AG04449 (cell line): ENCODE data around the genes LRRC75B and LHFPL7.

DNA sequence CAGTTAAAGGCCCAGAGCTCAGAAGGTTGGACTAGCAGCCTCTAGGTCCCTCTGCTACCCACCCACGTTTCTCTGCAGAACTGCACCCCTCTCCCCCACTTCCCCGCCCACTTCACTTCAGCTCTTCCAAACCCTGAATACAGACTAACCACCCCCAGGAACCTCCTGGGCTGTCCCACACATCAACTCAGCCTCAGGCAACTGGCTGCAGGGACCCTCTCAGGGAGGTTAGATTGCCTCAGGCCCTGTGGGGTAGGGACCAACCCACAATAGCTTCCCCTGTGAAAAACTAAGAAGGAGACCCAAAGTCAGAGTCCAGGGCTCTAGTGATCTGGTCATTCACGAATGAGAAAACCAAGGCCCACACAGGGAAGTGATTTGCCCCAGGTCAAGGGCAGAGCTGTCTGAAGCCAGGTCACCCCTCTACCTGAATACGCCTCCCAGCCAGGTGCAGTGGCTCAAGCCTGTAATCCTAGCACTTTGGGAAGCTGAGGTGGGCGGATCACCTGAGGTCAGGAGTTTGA, 703 bp downstream of the VPREB3 start:
- RRBS: no CpG with 5 or more reads among the region's 5 CpGs

DNA sequence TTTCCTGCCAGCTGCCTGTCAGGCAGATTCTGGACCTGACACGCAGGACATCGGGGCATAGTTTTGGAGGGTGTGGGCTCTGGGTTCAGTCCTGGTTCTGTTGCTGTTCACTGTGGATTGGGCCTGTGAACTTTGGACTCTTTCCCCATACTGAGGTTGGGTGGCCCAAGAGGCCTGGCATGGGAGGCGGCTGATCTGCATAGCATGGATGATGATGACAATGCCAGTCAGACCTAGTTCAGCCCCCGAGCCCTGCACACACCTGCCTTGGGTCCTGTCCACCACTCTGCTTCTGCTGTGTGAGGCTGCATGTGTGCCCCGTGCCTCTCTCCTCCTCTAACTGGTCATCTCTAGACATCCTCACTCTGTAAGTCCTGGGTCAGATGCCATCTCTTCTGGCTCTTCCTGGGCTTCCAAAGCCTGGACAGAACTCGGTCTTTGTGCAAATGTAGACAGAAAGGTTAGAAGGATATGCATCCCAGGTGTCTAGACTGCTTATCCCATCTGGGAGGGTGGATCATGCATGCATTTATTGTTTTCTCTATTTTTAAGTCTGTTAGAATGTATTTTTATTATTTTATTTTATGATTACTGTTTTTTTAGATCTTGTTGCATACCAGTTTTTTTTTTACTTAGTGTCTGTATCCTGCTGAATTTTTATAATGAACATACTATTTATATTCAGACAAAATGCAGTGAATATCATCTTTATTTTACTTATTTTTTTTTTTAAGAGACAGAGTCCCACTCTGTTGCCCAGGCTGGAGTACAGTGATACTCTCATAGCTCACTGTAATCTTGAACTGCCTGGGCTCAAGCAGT, 16.9 kb downstream of the SMARCB1 start:
- RRBS: no CpG with 5 or more reads among the region's 6 CpGs

DNA sequence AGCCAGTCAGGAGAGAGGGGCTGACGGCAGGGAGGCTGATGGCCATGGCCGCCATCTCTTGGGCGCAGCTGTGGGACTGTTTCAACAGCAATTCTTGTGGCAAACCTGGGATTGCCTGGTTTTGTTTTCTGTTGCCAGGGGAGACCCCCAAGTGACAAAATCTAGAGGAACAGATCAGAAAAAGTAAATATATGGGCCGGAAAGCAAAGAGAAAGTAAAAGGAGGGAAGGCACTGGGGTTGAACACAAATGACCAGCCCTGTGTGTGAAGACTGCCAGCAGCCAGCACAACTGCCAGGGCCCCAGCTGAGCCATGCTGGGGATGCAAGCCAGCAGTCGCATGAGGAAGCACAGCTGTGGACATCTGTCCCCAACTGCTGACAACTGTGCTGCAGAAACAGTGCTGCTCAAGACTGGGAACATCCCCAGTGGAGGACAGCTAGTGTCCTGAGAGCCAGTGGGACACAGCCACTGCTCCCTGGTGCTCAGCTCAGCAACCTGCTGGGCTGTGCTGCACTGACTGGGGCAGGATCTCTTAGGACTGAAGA, 10.6 kb downstream of the MIF start:
- RRBS: no CpG with 5 or more reads among the region's 5 CpGs

DNA sequence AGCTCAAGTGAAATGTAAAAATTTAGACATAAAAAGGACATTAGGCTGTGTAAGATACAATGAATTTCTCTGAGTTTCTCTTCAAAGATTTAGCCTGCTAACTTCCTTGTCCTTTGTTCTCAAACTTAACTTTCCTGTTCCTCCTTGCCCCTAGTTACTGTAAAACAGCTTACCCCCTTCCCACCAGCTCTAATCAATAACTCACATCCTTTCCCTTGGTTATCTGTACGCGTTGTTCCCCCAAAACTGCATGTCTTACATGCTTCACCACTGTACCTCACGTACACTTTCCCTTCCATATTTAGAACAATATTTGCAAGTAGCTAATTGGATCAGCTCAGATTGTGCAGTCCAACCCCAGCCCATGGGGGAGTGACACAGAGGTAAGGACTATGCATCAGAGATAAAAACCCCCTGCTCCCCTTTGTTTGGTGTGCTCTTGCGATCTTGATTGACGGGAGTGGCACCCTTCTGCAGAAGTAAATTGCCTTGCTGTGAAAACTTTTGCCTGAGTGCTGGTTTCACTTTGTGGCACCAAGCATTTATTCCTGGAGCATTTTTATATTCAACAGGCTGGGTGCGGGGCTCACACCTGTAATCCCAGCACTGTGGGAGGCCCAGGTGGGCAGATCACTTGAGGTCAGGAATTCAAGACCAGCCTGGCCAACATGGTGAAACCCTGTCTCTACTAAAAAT, 30.9 kb downstream of the MIF start:
- RRBS: no CpG with 5 or more reads among the region's 6 CpGs

GRCh38 chr22:24146089-24146631, 35.1 kb upstream of the SUSD2 start:
- RRBS: no CpG with 5 or more reads among the region's 4 CpGs

DNA sequence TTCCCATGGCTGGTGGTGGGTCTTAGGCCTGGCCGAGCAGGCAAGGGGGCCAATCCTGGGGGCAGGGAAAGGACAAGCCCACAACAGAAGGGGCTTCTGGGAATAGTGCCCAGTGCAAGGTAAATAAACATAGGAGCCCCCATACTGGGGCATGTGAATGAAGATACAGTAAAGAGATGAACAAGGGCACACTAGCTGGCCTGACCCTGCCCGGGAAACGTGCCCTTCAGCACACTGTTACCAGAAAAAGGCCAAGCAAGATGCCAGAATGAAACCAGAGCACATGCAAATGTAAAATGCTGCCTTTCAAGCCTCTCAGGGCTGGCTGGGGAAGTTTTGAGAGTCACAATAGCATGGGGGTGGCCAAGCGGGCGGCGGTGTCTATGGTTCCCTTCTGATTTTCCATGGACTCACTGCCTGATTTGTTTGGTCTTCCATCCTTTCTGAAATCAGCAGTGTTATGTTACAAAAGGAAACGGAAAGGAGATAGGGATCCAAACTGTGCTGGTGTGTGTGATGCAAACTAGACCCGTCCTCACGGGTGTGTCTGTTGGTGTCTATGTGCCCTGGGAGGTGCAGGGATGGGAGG, 18.9 kb upstream of the SUSD2 start:
- RRBS: no CpG with 5 or more reads among the region's 9 CpGs

DNA sequence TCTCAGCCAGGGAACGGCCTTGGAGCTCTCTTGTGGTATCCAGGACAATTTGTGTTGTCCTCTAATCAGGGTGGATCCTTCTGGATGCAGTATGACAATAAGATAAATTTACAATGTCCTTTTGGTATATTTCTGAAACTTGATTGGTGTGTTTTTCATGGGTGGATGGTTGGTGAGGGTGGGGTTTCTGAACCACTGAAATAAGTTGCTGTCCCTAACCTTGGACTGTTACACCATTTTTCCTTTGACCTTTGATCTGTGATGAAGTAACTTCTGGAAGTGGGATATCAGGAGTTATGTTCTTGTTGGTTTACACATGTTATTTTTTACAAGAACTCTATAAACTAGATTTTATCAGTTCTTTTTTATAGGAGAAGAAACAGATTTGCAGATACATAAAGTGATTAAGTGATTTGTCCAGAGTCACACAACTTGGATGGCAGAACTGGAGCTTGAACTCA, 21.5 kb downstream of the SPECC1L start:
- RRBS: no CpG with 5 or more reads among the region's 1 CpG

DNA sequence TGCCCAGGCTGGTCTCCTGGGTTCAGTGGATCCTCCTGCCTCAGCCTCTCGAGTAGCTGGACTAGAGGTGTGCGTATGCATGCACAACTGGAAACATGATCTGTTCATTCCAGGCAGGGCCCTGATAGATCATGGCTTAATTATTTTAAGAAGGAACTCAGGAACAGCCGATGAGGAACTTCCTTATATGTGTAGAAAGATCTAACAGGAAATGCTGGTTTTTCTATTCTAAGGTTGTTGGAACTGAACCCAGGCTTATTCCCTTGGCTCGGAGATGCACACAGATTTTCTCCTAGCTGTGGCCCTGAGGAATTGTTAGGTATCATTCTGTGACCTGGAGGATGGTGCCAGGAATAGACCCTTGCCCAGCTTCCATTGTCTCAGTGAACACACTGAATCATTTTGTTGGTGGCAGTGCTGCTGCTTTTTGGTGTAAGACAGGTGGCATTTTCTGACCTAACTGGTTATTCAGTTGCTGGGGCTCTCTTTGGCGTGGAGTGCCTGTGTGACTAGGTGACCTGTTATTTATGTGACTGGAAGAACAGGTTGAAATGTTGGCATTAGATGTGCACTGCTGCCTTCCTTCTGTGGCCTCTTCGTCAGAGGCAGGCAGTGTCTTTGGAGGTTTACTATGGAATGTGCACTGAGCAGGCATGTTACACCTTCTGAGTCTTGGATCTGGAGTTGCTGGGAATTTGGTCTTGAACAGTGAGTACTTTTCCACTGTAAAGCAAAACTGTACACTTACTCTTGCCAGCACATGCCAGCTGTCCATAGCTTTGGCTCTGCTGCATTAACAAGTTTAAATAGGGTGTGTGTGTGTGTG, 32.6 kb downstream of the SPECC1L start:
- RRBS: no CpG with 5 or more reads among the region's 6 CpGs

GRCh38 chr22:24419642-24420593, 7.5 kb upstream of the ADORA2A start:
- RRBS: 58% methylated on average over 10 of the region's 20 CpGs

DNA sequence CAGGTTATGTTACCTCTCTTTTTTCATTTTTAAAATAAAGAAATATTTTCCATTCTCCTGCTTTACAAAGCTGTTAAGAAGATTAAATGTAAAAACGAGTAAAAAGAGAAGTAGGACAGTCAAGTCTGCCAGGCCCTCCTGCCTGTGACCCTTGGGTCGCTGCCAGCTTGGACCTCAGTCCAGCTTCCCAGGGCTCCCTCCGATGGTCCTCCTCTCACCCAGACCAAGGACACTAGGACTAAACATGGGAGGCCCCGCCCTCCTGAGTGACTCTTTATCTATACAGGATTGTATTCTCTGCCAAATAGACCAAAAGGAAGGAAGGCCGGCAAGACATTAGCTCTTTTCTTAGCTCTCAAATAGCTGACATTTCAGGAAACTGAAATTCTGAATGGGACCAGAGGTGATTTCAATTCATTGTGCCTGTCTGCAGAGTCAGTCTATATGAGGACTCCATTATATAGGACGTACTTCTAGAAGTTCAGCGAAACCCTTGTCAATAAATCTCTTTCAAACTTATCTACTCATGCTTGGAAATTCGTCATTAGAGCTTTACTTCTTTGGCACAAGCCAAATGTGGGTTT, 28.4 kb downstream of the ADORA2A start:
- RRBS: no CpG with 5 or more reads among the region's 8 CpGs

GRCh38 chr22:24482340-24483097, 12.6 kb upstream of the UPB1 start:
- RRBS: no CpG with 5 or more reads among the region's 4 CpGs

DNA sequence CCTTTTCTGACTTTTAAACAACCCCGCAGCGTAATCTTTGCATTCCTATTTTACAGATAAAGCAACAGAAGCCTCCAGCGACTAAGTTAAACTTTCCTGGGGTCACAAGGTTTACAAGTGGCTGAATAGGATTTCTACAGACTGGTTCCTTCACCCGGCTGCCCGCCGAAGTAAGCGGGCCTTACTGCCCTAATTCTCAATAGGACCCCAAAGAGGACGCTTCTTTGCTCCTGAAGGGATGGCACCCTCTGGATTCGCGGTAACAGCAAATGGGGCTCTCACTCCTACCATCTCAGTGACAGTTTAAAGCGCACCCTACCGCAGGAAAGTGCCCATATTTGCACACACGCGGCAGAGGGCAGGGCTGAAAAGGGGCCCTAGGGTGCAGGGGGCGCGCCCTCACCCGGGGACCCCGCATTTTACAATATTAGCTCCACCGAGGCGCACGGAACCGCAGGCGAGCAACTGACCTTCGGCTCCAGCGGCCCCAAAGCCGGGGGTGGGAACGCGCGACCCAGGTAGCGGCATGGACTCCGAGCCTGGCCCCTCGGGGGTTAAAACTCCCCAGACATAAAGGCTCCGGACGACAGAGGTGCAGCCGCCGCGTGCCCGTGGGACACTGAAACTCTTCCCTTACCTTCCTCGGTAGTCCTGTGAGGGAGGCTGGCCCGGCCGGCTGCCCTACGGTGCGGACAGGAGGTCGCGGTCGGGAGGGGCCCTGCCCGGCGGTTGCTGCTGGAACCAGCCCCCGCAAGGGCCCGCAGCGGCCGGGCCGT, 891 bp upstream of the UPB1 start:
- RRBS: 9% methylated on average over 30 of the region's 53 CpGs

- RRBS: no CpG with 5 or more reads among the region's 6 CpGs
Measured at GRCh38 chr22:24497441-24498520, 2.6 kb downstream of the UPB1 start.

DNA sequence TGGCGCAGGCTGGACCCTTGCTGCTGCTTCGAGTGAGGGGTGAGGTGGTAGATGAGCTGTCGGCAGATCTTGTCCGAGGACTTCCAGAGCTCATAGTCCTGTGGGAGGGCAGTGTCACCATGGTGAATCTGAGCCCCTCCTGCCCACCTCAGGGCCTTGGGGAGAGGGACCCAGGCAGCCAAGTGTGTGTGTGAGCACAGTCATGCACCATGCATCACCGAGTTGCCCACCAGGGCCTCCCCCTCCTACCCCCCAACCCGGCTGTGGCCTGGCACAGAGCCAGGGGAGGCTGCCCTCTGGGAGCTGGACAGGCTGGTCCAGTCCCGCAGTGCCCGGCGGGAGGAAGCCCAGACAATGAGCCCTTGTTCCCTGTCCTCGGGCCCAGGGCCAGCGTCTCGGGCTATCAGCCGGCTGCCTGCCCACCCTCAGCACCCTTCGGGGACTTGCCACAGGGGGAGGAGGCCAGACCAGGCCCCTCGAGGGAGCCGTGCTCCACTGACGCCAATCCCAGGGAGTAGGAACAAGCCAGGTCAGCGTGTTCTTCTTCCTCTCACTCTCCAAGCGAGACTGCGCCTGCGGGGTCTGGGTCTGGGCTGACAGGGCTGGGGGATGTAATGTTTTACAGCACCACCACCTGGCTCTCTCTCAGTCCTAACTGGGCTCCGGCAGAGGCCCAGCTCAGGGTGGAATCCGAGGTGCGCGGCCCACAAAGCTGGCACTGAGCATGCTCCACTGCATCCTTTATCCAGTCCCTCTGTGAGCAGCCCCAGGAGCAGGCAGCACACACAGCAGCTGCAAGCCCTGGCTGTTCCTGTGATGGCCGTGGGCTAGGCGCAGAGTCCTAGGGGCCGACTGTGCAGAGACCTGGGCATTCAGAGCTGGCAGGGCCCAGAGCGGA, 4.4 kb downstream of the LRRC75B start:
- RRBS: 84% methylated on average over 8 of the region's 29 CpGs

- RRBS: 3% methylated on average over 38 of the region's 100 CpGs
Measured at GRCh38 chr22:24592179-24593442, at the start of gene LRRC75B. LRRC75B (minus strand) TSS chr22:24593073.

- RRBS: no CpG with 5 or more reads among the region's 11 CpGs
Measured at GRCh38 chr22:24601513-24602289, 1.3 kb upstream of the GGT1 start.

DNA sequence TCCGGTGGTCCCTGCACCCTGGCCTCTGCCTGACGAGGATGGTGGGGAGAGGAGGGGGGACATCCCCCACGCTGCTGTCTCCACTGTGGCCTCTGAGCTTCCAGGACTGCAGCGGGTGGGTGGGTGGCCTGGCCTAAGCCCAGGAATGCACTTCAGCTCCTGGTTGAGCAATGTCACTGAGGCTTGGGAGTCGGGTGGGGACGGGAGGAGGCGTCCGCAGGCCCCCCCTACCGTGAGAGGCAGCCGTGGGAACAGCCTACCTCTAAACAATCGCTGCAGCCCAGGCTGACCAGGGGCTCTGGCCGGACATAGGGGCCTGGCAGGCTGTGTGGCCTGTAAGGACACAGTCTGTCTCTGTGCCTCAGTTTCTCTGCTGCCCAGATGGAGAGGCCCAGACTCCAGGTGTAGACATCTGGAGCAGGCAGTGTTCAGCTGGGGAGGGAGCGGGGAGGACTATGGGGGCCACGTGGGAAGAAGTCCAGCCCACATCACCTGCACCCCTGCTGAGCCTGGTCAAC, 28.5 kb downstream of the GGT1 start:
- RRBS: no CpG with 5 or more reads among the region's 14 CpGs

DNA sequence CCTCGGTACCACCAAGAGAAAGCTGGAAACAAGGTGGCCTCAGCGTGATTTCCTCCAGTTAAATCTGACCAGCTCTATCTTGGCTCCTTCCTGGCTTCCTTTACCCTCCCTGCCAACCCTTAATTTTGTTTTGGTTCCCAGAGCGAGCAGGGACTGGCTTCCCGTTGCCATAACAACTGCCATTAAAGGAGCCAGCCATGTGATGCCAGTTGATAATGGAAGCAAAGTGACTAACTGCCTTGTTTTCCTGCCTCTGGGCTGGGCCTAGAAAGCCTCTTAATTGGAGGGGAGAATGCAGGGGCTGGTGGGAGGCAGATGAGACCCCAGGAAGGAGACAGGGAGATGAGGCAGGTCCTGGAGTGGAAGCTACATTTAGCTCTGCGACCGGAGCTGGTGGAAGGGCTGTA, 4.4 kb downstream of the SGSM1 start:
- RRBS: no CpG with 5 or more reads among the region's 6 CpGs

- RRBS: no CpG with 5 or more reads among the region's 5 CpGs
Measured at GRCh38 chr22:24946475-24946989, at the start of gene LHFPL7. LHFPL7 (minus strand) TSS chr22:24946694.